Hematopoietic multipotent progenitor cell (in vitro differentiated cells): ENCODE measurements around a stretch of chr19.

DNA sequence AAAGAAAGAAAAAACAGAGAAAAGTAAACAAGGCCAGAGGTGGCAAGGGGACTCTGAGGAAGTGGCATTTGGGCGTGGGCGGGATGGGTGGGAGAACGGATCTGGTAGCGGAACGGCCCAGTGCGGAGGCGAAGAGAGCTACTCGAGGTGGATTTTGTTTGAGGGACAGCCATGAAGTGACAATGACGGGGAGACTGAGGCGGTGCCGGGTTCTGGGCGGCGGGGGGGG, 7.4 kb upstream of the ARRDC2 start:
- CAGE, long polyA plus RNA: no peak

GRCh38 chr19:18064968-18065231, 21.8 kb downstream of the IL12RB1 start:
- CAGE, long polyA plus RNA: no peak

GRCh38 chr19:18090971-18091660, 4.4 kb upstream of the IL12RB1 start:
- CAGE, long polyA plus RNA: no peak

DNA sequence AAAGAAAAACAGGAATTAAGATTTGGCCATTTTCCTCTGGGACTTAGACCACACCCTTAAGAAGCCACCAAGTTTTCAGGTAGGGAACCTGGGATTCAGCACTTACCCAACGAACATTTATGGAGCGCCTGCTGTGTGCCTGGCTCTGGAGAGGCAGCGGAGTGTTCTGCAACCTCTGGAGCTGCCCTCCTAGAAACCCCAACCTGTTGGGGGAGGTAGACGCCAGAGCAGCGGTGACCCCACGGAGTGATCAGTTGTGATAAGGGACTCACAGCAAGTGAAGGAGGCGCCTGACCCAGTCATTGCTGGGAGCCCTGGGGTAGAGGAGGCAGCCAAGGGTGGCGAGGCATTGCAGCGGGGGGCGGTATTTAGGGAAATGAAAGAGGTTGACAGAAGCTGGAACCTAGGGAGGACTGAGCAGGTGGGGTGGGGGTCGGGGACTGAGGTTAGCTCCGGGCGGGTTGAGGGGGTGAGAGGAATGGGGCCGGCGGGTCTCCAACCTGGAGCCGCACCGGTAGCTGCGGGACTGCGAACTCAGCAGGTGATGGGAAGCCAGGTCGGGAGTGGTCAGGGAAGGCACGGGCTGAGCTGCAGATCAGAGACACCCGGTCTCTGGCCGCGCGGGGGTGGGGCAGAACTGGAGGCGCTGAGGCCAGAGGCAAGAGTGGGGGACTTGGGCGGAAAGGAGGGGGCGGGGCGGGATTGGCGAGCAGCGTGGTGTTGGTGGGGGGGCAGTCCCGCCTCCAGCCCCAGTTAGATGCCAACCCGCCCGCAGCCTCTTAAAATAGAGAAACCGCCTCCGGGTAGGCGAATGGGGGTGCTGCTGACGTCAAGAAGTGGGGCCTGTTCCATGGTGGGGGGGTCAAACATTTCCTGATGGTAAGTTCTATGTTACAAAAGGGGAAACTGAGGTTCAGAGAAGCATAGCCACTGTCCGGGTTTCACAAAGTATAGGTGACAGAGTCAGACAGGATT, 1.4 kb downstream of the MAST3 start:
- CAGE, long polyA plus RNA: no peak

- CAGE, long polyA plus RNA: no peak
These were observed 25.3 kb downstream of the MAST3 start for GRCh38 chr19:18122535-18123691.

DNA sequence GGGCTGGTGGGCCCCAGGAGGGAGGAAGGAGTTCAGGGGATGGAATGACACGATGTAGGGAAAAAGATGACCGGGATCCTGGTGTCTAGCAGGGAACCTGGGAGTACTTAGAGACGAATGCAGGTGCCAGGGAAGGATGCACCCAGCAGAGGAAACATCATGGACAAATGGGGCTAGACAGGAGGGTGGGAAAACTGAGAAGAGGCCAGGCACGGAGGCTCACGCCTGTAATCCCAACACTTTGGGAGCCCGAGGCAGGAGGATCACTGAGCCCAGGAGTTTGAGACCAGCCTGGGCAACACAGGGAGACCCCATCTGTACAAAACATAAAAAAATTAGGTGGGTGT, 5.3 kb upstream of the PIK3R2 start:
- CAGE, long polyA plus RNA: no peak

DNA sequence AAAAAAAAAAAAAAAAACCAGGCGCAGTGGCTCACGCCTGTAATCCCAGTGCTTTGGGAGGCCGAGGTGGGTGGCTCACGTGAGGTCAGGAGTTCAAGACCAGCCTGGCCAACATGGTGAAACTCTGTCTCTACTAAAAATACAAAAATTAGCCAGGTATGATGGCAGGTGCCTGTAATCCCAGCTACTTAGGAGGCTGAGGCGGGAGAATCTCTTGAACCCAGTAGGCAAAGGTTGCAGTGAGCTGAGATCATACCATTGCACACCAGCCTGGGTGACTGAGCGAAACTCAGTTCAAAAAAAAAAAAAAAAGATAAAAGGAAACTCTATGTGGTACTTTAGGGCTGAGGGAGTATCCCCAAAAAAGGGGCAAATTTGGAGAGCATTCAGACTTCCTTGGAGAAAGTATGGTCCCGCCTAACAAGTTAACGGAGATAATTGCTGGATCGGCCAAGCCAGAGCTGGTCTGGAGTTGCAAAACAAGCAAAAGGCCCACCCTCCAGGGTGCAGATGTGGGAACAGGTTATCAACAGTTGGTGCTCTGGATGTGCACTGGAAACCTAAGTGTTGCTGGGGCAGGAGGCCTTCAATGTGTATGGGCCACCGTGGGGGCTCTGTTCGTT, 3.0 kb downstream of the IQCN start:
- CAGE, long polyA plus RNA: no peak

DNA sequence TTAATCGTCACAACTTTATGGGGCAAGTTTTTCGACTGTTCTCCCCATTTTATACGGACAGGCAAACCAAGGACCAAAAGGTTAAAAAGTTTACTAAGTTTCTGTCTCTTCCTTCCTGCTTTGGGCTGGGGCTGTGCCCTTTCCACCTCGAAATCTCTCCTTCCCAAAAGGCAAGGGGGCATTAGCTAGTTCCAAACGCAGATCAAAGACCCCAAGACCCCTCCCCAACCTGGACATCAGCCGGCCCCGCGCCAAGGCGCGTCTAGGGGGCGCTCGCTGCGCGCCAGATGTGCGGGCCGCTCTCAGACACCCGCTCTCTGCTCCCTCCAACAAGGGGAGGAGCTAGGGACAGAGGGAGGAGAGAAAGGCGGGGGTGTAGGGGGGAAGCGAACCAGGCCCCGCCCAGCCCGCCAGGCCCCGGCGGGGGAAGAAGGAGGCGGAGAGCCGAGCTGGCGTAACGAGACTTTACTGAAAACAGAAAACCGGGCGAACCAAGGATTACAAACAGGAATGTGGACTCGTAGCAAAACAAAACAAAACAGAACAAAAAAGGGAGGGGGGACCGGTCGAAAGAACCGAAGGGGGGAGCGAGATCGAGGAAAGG, 2.0 kb downstream of the JUND start:
- CAGE, long polyA plus RNA: no peak

- CAGE, long polyA plus RNA: no peak
These were observed 6.6 kb upstream of the JUND start for GRCh38 chr19:18287852-18288656.

- CAGE, long polyA plus RNA: no peak
These were observed 746 bp downstream of the GDF15 start for GRCh38 chr19:18386750-18387058.

DNA sequence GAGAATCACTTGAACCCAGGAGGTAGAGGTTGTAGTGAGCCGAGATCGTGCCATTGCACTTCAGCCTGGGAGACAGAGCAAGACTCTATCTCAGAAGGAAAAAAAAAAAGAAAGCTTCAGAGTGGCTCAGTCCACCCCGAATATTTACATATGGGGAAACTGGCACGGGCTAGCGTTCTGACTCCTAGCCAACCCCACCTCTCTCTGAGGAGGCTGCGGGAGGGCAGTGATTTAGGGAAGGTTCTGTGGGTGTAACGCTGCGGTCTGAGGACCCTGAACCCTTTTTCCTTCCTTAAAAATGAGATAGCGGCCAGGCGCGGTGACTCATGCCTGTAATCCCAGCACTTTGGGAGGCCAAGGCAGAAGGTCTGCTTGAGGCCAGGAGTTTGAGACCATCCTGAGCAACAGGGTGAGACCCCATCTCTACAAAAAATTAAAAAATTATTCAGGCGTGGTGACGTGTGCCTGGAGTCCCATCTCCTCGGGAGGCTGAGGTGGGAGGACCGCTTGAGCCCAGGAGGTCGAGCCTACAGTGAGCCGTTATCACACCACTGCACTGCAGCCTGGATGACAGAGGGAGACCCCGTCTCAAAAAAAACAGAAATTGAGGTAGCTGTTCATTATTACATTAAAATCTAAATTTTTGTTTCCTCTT, 4.9 kb downstream of the LRRC25 start:
- CAGE, long polyA plus RNA: no peak

GRCh38 chr19:18414769-18416038, 4.0 kb upstream of the SSBP4 start:
- CAGE, long polyA plus RNA: no peak

GRCh38 chr19:18434127-18434714, 3.7 kb downstream of the ISYNA1 start:
- CAGE, long polyA plus RNA: no peak

GRCh38 chr19:18435211-18435937, 2.6 kb downstream of the ISYNA1 start:
- CAGE, long polyA plus RNA: no peak

- CAGE, long polyA plus RNA: no peak
These were observed 20.6 kb upstream of the ISYNA1 start for GRCh38 chr19:18458456-18458924.

DNA sequence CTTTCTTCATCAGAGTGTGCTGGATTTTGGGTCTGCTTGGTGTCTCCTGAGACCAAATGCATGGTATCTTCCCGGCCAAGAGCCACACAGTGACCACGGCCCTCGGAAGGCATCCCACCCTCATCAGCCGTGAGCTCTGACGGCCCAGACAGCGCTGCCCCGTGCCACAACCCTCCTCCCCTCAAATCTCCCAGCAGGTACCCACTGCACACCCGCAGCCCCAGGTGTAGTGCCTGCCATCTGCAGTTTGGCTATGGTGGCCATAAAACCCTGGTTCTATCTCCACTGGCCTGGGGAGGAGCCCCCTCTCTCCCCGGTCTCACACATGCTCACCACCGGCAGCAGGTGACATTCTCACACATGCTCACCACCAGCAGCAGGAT, 31.3 kb downstream of the ELL start:
- CAGE, long polyA plus RNA: no peak

DNA sequence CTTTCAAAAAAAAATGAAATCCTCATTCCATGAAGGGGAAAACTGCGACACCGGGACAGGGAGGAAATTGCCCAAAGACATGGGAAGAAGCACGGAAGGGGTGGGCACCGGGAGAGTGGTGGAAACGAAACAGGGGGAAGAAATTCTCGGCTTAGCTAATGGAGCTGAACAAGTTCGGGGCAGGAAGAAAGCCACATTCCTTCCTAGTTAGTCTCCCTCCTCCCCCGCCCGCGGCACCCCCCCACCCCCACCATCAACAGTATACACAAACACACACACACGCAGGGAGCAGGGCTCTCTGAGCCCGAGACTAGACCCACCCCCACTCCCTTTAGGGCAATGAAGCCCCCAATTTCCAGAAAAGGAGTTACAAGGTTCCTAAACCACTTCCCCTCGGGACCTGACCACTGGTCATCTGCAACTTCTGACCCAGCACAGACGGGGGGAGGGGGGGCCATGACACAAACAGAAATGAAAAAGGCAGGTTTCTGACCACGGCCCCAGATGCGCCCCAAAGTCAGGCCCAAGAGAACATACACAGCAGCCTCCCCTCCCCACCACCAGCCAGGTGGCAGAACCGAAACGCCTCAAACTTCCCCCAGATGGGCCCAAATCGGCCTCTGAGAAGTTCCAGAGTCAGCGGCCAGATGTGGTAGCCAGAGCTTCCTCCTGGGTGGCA, 1.3 kb downstream of the ELL start:
- CAGE, long polyA plus RNA: no peak

DNA sequence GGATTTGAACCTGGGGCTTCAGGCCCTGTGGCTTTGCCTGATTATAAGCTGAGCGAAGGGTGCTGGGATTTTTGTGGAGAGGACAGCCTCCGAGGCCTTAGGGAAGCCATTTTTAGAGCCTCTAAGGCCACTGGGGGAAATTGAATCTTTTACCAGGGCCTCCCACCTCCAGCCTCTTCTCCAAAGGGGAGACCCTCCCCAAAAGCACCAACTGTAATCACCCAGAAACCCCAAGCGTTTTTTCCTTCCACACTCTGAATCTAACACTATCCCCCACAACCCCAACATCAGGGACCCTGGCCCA, 1.1 kb downstream of the FKBP8 start:
- CAGE, long polyA plus RNA: no peak

- CAGE, long polyA plus RNA: no peak
These were observed 2.6 kb downstream of the KXD1 start for GRCh38 chr19:18560224-18560639.

DNA sequence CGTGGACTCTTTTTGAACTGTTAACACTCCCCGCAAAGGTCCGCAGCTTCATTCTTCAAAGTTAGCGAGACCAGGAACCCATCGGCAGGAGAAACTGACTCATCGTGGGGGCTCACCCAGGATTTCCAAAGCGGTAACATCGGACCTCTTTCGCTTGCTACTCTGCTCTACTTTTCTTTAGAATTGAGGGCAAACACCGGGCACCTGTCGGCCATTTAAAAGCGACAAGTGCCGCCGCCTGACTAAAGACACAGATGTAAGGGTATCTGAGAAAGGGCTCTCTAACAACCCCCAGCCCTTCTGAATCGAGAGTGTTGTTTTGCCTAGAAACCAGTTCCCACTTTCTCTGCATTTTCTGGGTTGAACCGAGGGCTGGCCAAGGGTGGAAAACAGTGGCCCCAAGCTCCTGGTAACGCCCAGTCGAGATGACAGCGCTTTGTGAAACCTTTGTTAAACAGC, 5.8 kb downstream of the UBA52 start:
- CAGE, long polyA plus RNA: no peak